NT2/D1 (cell line): ENCODE measurements around the gene PPP2R5A.

- RRBS, 2 experiments = no CpG with 5 or more reads among the region's 9 CpGs
Measured at GRCh38 chr1:211632094-211632575, 43.3 kb downstream of the NEK2 start.

- RRBS, 2 experiments = no CpG with 5 or more reads among the region's 1 CpG
Measured at GRCh38 chr1:211826453-211827126, 4.0 kb downstream of the LPGAT1 start.

GRCh38 chr1:211897010-211897396 is 66.4 kb upstream of the LPGAT1 start:
- RRBS, 2 experiments = no CpG with 5 or more reads among the region's 7 CpGs

DNA sequence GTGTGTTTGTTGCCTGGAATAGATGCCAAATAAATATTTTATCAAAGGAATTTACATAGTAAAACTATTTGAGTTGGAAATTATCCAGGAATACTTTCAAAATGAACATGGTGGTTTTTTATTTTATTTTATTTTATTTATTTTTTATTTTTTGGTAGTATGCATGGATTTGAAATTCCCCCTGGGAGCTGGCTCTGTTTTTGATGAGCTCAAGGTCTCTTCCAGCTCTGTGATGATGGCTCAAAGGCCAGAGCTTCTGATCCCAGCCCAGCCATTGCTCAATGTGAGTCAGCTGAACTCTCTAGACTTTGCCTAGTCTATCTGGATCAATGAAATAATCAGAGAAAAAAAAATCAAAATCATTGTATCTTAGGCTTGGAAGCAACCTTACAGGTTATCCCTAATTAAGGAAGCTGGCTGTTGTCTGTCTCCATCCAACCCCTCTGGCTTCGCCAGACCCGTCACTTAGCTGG is 90.0 kb upstream of the LPGAT1 start:
- RRBS, 2 experiments = no CpG with 5 or more reads among the region's 2 CpGs

- RRBS, 2 experiments = no CpG with 5 or more reads among the region's 7 CpGs
Measured at GRCh38 chr1:211925062-211925518, 94.5 kb upstream of the LPGAT1 start.

DNA sequence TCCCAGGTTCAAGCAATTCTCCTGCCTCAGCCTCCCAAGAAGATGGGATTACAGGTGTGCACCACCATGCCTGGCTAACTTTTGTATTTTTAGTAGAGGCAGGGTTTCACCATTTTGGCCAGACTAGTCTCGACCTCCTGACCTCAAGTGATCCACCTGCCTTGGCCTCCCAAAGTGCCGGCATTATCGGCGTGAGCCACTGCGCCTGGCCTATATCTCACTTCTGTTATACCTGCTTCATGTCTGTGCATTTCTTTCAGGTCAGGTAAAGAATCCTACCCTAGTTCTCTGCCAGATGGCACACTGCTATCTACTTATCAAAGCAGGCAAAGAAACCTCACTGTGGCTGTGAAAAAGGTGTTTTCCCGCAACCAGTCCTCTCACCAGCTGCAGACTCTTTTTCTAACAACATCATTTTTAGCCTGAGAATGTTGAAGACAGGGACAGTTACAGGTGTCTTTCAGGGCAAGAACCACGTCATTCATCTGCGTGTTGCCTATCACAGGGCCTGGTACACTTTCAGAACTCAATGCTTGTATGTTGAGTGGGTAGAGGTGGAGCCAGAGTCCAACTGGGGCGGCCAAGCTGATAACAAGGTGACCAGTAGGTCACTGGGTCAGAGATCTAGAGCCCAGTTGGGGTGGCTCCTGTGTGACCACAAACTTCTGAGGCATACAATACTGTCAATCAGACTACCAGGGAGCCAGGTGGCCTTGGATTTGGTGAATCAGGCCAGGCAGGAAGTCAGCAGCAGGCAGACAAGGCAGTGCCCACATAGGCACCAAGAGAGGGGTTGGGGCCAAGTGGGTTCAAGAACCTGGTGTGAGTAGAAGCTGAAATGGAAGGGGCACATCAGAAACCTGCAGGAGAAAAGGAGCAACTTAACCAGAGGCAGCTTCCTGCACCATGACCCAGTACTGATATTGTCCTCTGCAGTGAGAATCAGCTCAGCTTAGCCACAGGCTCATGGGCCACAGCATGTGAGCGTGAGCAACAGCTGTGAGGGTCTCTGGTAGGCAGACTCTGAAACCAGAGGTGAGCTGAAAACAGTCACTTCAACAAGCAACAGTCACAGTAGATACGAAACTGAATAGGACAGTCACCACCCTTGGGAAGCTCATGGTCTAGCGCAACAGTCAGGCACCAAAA is 123.5 kb downstream of the DTL start:
- RRBS, 2 experiments = no CpG with 5 or more reads among the region's 12 CpGs

- RRBS, 2 experiments = no CpG with 5 or more reads among the region's 4 CpGs
Measured at GRCh38 chr1:212232231-212232800, 52.9 kb upstream of the PPP2R5A start.

- RRBS, 2 experiments = 2 to 4% methylated on average over 10 to 15 of the region's 84 CpGs
Measured at GRCh38 chr1:212285314-212285990, at the start of gene PPP2R5A. Gene PPP2R5A (plus strand): TSS chr1:212285410.

GRCh38 chr1:212445742-212446286 is 13.1 kb downstream of the NENF start:
- RRBS, 2 experiments = no CpG with 5 or more reads among the region's 7 CpGs

DNA sequence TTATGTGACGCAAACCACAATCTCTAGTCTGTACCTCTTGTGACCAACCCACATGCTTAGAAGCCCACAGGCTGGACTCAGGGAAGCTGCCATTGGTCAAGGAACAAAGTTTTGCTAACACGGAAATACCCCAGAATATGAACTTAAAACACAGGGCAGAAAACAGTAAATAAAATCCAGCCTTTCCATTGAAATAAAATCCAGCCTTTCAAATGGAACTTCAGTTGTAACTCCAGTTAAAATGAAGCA is 21.2 kb upstream of the ATF3 start:
- RRBS, 2 experiments = no CpG with 5 or more reads among the region's 2 CpGs

DNA sequence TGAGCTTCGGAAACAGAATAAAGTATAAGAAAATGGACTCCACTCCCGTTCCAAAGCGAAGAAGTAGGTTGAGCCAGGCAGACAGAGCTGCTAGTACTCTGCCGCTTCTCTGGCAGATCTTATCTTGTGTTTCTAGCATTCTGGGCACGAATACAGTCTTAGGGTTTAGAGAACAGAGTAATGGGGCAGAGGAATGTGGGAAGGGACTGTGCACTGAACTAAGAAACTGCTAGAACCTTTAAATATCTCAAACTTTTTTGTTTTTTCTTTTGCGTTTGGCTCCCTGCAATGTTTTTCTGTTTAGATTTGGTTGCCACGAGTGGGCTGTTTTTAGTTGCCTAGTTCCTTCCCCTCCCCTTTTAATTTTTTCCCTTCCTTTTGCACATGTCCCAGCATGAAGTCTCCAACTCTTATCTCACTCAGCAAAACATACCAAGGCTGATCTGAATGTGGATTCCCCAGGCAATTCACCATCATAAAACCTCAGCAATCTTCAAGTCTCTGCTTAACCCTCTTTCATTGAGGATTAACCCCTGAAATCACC is 3.1 kb upstream of the ATF3 start:
- RRBS, 2 experiments = no CpG with 5 or more reads among the region's 7 CpGs

- RRBS, 2 experiments = no CpG with 5 or more reads among the region's 11 CpGs
Measured at GRCh38 chr1:212610238-212611234, 2.0 kb downstream of the ATF3 start.

GRCh38 chr1:212646508-212647064 is 22.3 kb downstream of the GARIN4 start:
- RRBS, 2 experiments = no CpG with 5 or more reads among the region's 21 CpGs

GRCh38 chr1:212657847-212658109 is 33.5 kb downstream of the GARIN4 start:
- RRBS, 2 experiments = no CpG with 5 or more reads among the region's 3 CpGs

DNA sequence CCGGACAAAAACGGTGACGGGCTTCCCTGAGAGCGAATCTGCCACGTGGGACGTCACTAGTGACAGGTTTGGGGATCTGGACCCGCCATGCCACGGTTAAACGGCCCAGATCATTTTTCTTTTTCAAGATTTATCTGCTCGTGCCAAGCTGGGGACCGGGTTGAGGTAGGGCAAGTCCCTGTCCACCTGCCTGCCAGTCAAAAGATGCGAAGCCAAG is 872 bp upstream of the BATF3 start:
- RRBS, 2 experiments = no CpG with 5 or more reads among the region's 12 CpGs

DNA sequence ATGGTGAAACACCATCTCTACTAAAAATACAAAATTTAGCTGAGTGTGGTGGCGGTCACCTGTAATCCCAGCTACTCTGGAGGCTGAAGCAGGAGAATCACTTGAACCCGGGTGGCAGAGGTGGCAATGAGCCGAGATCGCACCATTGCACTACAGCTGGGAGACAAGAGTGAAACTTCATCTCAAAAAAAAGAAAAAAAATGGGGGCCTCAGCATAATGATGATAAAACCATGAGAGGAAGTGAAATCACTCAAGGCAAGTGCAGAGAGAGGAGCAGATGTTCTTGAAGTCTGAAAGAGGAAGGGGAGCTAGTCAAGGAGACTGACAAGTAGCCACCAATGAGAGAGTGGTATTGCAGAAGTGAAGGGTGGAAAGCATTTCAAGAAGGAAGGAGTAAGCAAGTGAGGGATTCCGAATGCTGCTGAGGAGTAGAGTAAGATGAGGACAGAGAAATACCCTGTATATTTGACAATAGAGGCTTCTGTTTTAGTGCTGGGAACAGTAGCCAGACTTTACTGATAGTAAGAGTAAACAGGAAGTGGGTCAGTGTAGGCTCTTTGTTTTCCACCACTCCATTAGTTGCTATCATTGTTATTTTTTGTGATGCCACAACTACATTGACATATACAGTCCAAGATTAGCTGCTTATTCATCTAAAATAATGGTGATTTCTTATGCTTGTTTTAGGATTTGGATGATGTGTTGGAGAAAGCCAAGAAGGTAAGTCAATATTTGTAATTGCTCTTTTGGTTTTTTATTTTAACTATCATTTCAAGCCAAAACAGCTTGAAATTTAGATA is 2.9 kb downstream of the TATDN3 start:
- RRBS, 2 experiments = no CpG with 5 or more reads among the region's 5 CpGs

- RRBS, 2 experiments = 2 to 11% methylated on average over 7 of the region's 35 CpGs
Measured at GRCh38 chr1:212858624-212859280, 677 bp downstream of the FLVCR1 start.

DNA sequence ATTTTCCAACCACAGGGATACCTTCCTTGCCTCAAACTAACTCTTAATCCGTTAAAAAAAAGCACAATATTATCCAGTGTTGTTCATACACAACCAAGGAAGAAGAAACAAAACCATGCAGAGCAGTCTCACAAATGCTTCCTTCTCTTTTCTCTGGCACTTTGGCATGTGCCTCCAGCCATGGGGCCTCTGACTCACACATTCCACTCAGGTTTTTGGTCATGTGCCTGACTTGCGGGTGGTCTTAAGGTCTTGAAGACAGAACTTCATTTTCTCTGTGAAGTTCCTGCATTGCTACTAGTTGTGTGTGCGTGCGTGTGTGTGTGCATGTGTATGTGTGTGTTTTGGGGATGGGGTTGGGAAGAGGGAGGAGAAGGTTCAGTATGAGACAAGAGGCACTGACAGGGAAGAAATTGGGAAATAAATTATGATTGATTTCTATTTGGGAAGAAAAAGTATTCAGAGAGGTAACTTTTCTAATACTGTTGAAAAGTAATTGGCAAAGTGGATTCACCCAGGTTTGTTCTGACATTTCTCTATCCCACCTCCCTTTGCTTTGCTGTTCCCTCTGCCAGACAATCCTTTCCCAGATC is 276.3 kb downstream of the RPS6KC1 start:
- RRBS, 2 experiments = no CpG with 5 or more reads among the region's 4 CpGs

- RRBS, 2 experiments = no CpG with 5 or more reads among the region's 2 CpGs
Measured at GRCh38 chr1:213975710-213976151, 12.0 kb upstream of the PROX1 start.